ENCODE results near the gene BMP5.

GRCh38 chr6:53643347-53644066 lies 22.0 kb downstream of the KLHL31 start:
- RAMPAGE, long total RNA, result no peak
- RRBS, 2 experiments, result no CpG with 5 or more reads among the region's 5 CpGs
CAGE:
- cytosol, long polyA minus RNA, result no peak
- cytosol, long polyA plus RNA, result no peak
- long polyA plus RNA, result no peak
- nucleolus, long total RNA, result no peak
- nucleus, long polyA plus RNA, result no peak
- nucleus, long total RNA, result no peak

GRCh38 chr6:53825822-53826076 lies 30.9 kb downstream of the LRRC1 start:
- RAMPAGE, long total RNA, result no peak
- RRBS, 2 experiments, result no CpG with 5 or more reads among the region's 1 CpG
CAGE:
- cytosol, long polyA minus RNA, result no peak
- cytosol, long polyA plus RNA, result no peak
- long polyA plus RNA, result no peak
- nucleolus, long total RNA, result no peak
- nucleus, long polyA plus RNA, result no peak
- nucleus, long total RNA, result no peak

- RAMPAGE, long total RNA, result no peak
- RRBS, 2 experiments, result no CpG with 5 or more reads among the region's 3 CpGs
CAGE:
- cytosol, long polyA minus RNA, result no peak
- cytosol, long polyA plus RNA, result no peak
- long polyA plus RNA, result no peak
- nucleolus, long total RNA, result no peak
- nucleus, long polyA plus RNA, result no peak
- nucleus, long total RNA, result no peak
Measured at GRCh38 chr6:53927042-53927577, 132.3 kb downstream of the LRRC1 start.

DNA sequence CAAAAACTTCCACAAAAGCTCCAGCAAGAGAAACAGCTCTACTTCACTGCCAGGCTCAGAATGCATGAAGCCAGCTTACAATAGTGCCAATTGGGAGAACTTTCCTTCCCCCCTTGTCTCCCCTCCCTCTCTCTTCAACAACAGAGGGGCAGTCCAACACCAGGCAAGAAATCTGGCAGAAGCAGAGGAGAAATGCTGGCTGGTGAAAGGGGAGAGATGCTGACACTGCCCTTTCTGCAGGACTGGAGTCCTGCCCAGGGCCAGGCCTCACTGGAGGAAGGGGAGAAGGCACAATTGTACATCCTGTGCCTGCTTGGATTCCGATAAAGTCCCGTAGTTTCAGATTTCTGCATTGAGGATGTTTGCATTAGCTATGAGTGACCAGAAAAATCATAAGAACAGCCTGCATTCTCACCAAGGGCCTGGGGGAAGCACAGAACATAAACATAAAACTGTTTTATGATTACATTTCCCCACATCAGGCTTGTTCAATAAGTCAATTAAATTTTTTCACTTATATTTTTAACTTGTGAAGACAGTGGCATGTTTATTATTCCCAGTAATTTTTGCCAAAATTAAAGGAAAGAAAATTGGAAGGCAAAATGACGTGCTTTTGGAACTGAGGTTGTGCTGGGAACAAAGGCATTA lies 148.7 kb downstream of the LRRC1 start:
- RAMPAGE, long total RNA, result no peak
- RRBS, 2 experiments, result no CpG with 5 or more reads among the region's 3 CpGs
CAGE:
- cytosol, long polyA minus RNA, result no peak
- cytosol, long polyA plus RNA, result no peak
- long polyA plus RNA, result no peak
- nucleolus, long total RNA, result no peak
- nucleus, long polyA plus RNA, result no peak
- nucleus, long total RNA, result no peak

DNA sequence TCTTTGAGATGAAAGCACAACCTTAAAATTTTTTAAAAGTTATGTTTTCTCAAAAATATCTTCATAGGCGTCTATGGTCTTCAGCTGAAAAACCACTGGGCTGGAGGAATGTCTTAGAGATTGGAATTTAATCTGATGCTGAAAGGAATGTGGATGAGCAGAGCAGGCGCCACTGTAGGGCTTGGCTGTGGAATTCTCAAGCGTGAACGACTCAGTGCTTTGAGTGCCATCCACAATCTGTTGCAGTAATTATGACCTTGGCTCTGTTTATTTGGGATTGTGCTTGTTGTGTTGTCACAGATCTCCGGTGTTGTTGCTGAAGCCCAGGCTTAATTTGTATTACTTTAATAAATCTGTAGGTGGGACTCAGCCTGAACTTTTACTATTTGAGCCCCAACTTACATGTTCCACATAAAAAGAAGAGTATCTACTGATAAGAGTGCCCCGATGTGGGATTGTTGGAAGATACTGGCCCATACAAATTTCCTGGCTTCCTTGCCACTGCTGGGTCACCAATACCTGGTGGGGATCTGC lies 149.2 kb upstream of the MLIP start:
- RAMPAGE, long total RNA, result no peak
- RRBS, 2 experiments, result no CpG with 5 or more reads among the region's 6 CpGs
CAGE:
- cytosol, long polyA minus RNA, result no peak
- cytosol, long polyA plus RNA, result no peak
- long polyA plus RNA, result no peak
- nucleolus, long total RNA, result no peak
- nucleus, long polyA plus RNA, result no peak
- nucleus, long total RNA, result no peak

GRCh38 chr6:53984242-53984563 lies 127.0 kb upstream of the MLIP start:
- RAMPAGE, long total RNA, result no peak
- RRBS, 2 experiments, result no CpG with 5 or more reads among the region's 2 CpGs
CAGE:
- cytosol, long polyA minus RNA, result no peak
- cytosol, long polyA plus RNA, result no peak
- long polyA plus RNA, result no peak
- nucleolus, long total RNA, result no peak
- nucleus, long polyA plus RNA, result no peak
- nucleus, long total RNA, result no peak

GRCh38 chr6:54018473-54019265 lies 92.6 kb upstream of the MLIP start:
- RAMPAGE, long total RNA, result no peak
- RRBS, 2 experiments, result no CpG with 5 or more reads among the region's 8 CpGs
CAGE:
- cytosol, long polyA minus RNA, result no peak
- cytosol, long polyA plus RNA, result no peak
- long polyA plus RNA, result no peak
- nucleolus, long total RNA, result no peak
- nucleus, long polyA plus RNA, result no peak
- nucleus, long total RNA, result no peak

GRCh38 chr6:54083018-54083676 lies 28.1 kb upstream of the MLIP start:
- RAMPAGE, long total RNA, result no peak
- RRBS, 2 experiments, result no CpG with 5 or more reads among the region's 3 CpGs
CAGE:
- cytosol, long polyA minus RNA, result no peak
- cytosol, long polyA plus RNA, result no peak
- long polyA plus RNA, result no peak
- nucleolus, long total RNA, result no peak
- nucleus, long polyA plus RNA, result no peak
- nucleus, long total RNA, result no peak

- RAMPAGE, long total RNA, result no peak
- RRBS, 2 experiments, result no CpG with 5 or more reads among the region's 2 CpGs
CAGE:
- cytosol, long polyA minus RNA, result no peak
- cytosol, long polyA plus RNA, result no peak
- long polyA plus RNA, result no peak
- nucleolus, long total RNA, result no peak
- nucleus, long polyA plus RNA, result no peak
- nucleus, long total RNA, result no peak
Measured at GRCh38 chr6:54085491-54086002, 25.7 kb upstream of the MLIP start.

- RAMPAGE, long total RNA, result no peak
- RRBS, 2 experiments, result no CpG with 5 or more reads among the region's 13 CpGs
CAGE:
- cytosol, long polyA minus RNA, result no peak
- cytosol, long polyA plus RNA, result no peak
- long polyA plus RNA, result no peak
- nucleolus, long total RNA, result no peak
- nucleus, long polyA plus RNA, result no peak
- nucleus, long total RNA, result no peak
Measured at GRCh38 chr6:54847326-54848347, 1.1 kb downstream of the FAM83B start.

- RAMPAGE, long total RNA, result no peak
- RRBS, 2 experiments, result no CpG with 5 or more reads among the region's 3 CpGs
CAGE:
- cytosol, long polyA minus RNA, result no peak
- cytosol, long polyA plus RNA, result no peak
- long polyA plus RNA, result no peak
- nucleolus, long total RNA, result no peak
- nucleus, long polyA plus RNA, result no peak
- nucleus, long total RNA, result no peak
Measured at GRCh38 chr6:55875251-55875790, at the start of gene BMP5. Gene BMP5, minus strand, starts transcription at chr6:55875590.

- RAMPAGE, long total RNA, result no peak
CAGE:
- cytosol, long polyA minus RNA, result no peak
- cytosol, long polyA plus RNA, result no peak
- long polyA plus RNA, result no peak
- nucleolus, long total RNA, result no peak
- nucleus, long polyA plus RNA, result no peak
- nucleus, long total RNA, result no peak
Measured at GRCh38 chr6:56505851-56506228, 258.5 kb upstream of the COL21A1 start.

GRCh38 chr6:56516963-56517796 lies 269.8 kb upstream of the COL21A1 start:
- RAMPAGE, long total RNA, result no peak
- RRBS, 2 experiments, result no CpG with 5 or more reads among the region's 7 CpGs
CAGE:
- cytosol, long polyA minus RNA, result start-site peak on the minus strand at chr6:56517277-56517285, 44 reads
- cytosol, long polyA plus RNA, result no peak
- long polyA plus RNA, result no peak
- nucleolus, long total RNA, result no peak
- nucleus, long polyA plus RNA, result no peak
- nucleus, long total RNA, result no peak

DNA sequence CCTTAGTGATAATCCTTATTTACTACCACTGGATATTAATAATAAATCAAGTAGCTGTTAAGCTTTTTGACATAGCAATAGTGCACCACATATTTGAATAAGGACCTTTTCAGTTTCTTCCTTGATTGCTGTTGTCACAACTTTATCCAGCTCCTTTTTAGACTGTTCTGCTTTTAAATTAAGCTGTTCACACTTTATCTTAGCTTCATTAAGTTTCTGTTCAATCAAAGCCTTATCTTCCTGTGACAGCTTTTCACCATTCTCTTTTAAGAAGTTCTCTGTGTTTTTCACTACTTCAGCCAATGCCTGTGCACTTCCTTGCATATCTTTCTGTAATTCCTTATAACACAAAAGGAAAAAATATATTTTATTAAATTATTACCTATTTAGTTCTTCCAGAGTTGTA lies 351.0 kb upstream of the COL21A1 start:
- RAMPAGE, long total RNA, result no peak
CAGE:
- cytosol, long polyA minus RNA, result no peak
- cytosol, long polyA plus RNA, result no peak
- long polyA plus RNA, result no peak
- nucleolus, long total RNA, result no peak
- nucleus, long polyA plus RNA, result no peak
- nucleus, long total RNA, result no peak

- RAMPAGE, long total RNA, result no peak
- RRBS, 2 experiments, result no CpG with 5 or more reads among the region's 1 CpG
CAGE:
- cytosol, long polyA minus RNA, result no peak
- cytosol, long polyA plus RNA, result no peak
- long polyA plus RNA, result no peak
- nucleolus, long total RNA, result no peak
- nucleus, long polyA plus RNA, result no peak
- nucleus, long total RNA, result no peak
Measured at GRCh38 chr6:56614322-56614859, 340.2 kb downstream of the DST start.

DNA sequence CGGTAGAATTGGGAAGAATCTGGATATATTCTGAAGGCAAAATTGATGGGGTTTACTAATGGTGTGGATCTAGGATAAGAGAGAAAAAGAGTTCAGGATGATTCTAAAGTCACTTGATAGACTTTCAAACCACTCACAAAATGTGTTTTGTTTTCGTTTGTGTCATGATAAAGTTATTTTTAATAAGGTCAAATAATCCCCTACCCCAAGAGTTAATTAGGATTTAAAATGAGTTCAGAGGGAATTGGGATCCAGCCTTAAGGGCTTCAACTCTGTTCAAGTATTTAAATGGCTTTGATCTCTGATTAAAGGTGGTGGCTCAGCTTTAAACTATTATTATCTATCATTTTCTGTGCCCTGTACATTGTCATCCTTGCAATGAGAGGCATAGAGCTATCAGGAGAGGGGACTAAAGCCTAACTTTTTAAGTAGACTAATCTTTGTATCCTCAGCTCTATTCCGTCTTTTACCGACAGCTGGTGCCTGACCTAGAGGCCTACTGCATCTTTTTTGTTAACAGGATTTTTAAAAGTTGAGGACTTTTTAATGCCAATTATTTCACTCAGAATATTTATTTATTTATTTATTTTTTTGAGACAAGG lies 995 bp upstream of the BAG2 start:
- RAMPAGE, long total RNA, result no peak
- RRBS, 2 experiments, result no CpG with 5 or more reads among the region's 4 CpGs
CAGE:
- cytosol, long polyA minus RNA, result no peak
- cytosol, long polyA plus RNA, result no peak
- long polyA plus RNA, result no peak
- nucleolus, long total RNA, result no peak
- nucleus, long polyA plus RNA, result no peak
- nucleus, long total RNA, result no peak

DNA sequence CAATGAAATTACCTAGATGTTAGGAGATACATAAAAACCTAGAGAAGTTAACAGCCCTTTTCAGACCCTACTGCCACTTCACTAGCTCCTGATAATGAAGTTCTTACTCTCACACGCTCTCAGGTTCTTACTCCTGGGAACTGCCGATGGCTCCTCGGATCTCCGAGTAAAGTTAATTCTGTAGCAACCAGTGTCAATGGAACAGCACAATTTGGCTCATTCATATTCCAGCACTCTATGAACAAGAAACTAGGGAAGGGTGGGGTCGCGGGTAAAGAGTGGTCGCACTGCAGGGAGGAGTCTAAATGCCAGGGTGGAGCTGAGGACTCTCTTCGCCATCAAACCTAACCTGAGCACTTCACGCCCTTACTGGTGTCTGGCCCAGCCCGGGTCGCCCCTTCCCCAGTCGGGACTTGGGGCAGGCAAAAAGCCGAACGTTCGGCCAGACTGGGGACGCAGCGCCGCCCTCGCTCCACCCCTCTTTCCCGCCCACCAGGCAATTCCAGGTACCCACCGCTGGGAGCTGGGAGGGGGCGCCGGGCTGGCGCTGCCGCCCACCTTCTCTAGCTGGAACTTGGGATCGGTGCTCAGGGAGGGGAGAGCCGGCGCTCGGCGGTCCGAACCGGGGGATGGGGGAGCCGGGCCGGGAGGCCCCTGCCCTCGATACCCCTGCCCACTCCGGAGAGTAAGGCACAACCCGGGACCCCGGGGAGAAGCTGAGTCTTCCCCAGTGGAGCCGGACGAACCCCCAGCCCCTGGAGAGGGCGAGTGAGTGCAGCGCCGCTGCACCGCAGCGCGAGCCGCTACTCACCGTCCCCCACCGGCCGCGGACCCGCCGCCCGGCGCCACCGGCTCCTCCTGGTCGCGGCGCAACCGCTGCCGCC lies 653 bp downstream of the RAB23 start:
- RAMPAGE, long total RNA, result no peak
- RRBS, 2 experiments, result under 1 to 2% methylated on average over 15 to 16 of the region's 61 CpGs
CAGE:
- cytosol, long polyA minus RNA, result no peak
- cytosol, long polyA plus RNA, result no peak
- long polyA plus RNA, result no peak
- nucleolus, long total RNA, result no peak
- nucleus, long polyA plus RNA, result no peak
- nucleus, long total RNA, result no peak

- RAMPAGE, long total RNA, result no peak
- RRBS, 2 experiments, result no CpG with 5 or more reads among the region's 2 CpGs
CAGE:
- cytosol, long polyA minus RNA, result no peak
- cytosol, long polyA plus RNA, result no peak
- long polyA plus RNA, result no peak
- nucleolus, long total RNA, result no peak
- nucleus, long polyA plus RNA, result no peak
- nucleus, long total RNA, result no peak
Measured at GRCh38 chr6:57242248-57242902, 20.3 kb upstream of the RAB23 start.

GRCh38 chr6:57267810-57268492 lies 45.8 kb upstream of the RAB23 start:
- RAMPAGE, long total RNA, result no peak
- RRBS, 2 experiments, result no CpG with 5 or more reads among the region's 5 CpGs
CAGE:
- cytosol, long polyA minus RNA, result no peak
- cytosol, long polyA plus RNA, result no peak
- long polyA plus RNA, result no peak
- nucleolus, long total RNA, result no peak
- nucleus, long polyA plus RNA, result no peak
- nucleus, long total RNA, result no peak

GRCh38 chr6:57793550-57793850 lies 476.1 kb downstream of the PRIM2 start:
- RAMPAGE, long total RNA, result no peak
- RRBS, 2 experiments, result no CpG with 5 or more reads among the region's 9 CpGs
CAGE:
- cytosol, long polyA minus RNA, result no peak
- cytosol, long polyA plus RNA, result no peak
- long polyA plus RNA, result no peak
- nucleolus, long total RNA, result no peak
- nucleus, long polyA plus RNA, result no peak
- nucleus, long total RNA, result no peak